ENCODE data around the gene OAS3.

- PRO-cap = no peak
- RAMPAGE, long total RNA, 2 experiments = no peak in any of the 2 experiments
Observed at GRCh38 chr12:112249891-112250548, 124.7 kb downstream of the TRAFD1 start.

DNA sequence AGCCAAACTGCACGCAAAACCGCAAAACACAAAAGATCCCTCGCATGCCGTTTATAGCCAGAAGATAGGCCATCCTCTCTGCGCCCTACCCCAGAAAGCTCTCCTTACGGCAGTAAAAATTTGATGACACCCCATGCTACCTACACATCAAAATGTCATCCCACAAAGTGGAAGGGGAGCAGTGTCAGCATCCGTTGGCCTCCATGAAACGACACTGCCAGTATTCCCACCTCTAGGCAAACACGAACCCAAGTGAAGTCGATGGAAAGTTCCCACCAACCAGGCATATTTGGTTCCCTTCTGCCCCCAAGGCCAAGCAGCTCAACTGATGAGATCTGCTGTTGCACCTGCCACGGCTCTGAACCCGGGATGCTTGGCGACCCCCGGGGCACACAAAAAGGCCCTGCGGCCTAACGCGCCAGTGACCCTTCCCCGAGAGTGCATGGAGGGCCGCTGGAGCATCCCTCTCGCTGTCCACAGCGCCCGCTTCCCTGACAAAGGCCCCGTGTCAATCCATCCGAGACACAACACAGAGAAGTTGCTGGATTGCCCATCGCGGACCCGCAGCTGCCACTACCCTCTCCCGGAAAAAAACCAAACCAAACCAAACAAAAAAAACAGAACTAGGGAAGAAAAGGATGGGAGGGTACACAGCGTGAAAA lies 1.2 kb downstream of the HECTD4 start:
- PRO-cap = no peak
- RAMPAGE, long total RNA, 2 experiments = no peak in any of the 2 experiments

GRCh38 chr12:112879013-112879218 lies 27.8 kb upstream of the OAS1 start:
- PRO-cap = no peak
- RAMPAGE, long total RNA, 2 experiments = no peak in any of the 2 experiments

- PRO-cap = bidirectional peak, plus-strand start at chr12:112938474, minus-strand start at chr12:112938297
- RAMPAGE, long total RNA, 2 experiments = start-site peak on the plus strand in 1 of 2 experiments, at chr12:112938279-112938516 at its widest, 6 to 11 reads per replicate
Observed at GRCh38 chr12:112937884-112938882, at the start of gene OAS3. TSS of gene OAS3 (plus strand) at chr12:112938474.

- PRO-cap = no peak
- RAMPAGE, long total RNA, 2 experiments = no peak in any of the 2 experiments
Observed at GRCh38 chr12:112998879-112999612, 20.7 kb downstream of the OAS2 start.

GRCh38 chr12:113057167-113058158 lies 933 bp downstream of the DTX1 start:
- PRO-cap = no peak
- RAMPAGE, long total RNA, 2 experiments = no peak in any of the 2 experiments

- PRO-cap = no peak
- RAMPAGE, long total RNA, 2 experiments = no peak in any of the 2 experiments
Observed at GRCh38 chr12:113098340-113098826, 37.2 kb downstream of the RASAL1 start.

DNA sequence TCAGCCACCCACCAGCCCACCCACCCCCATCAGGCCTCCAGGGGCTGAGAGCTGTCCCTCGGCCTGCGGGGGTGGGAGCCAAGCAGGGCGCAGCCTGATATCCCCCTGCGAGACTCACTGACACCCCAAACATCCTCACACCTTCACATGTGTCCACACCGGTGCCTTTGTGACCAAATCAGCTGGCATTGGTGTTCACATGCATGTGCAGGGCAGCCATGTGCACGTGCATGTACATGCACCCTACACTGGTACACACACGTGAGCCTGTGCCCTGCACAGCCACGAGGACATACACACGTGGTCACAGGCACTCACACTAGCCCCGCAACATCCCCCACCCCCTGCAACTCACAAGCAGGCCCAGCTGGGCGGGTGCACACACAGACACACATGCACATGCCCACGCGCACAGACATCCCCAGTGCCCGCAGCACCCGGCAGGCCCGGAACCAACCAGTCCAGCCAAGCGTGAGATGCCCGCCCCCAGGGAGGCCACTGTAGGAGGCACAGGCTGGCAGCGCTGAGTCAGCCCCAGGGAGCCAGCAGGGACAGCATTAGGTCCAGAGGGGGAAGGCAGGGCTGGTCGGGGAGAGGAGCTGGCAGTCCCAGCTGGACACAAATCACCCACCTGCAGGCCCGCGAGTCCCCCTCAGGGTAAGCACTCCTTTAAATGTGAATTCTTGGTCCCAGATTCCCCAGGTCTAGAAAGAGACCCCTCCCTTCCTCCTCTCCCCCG lies 5.3 kb downstream of the RASAL1 start:
- PRO-cap = no peak
- RAMPAGE, long total RNA, 2 experiments = no peak in any of the 2 experiments

GRCh38 chr12:113140739-113141206 lies 5.2 kb upstream of the RASAL1 start:
- PRO-cap = no peak
- RAMPAGE, long total RNA, 2 experiments = no peak in any of the 2 experiments

- PRO-cap = no peak
- RAMPAGE, long total RNA, 2 experiments = no peak in any of the 2 experiments
Observed at GRCh38 chr12:113214817-113215308, 6.0 kb downstream of the IQCD start.

- PRO-cap = no peak
- RAMPAGE, long total RNA, 2 experiments = no peak in any of the 2 experiments
Observed at GRCh38 chr12:113232850-113233815, 11.9 kb downstream of the TPCN1 start.

GRCh38 chr12:113252376-113252926 lies 31.2 kb downstream of the TPCN1 start:
- PRO-cap = no peak
- RAMPAGE, long total RNA, 2 experiments = no peak in any of the 2 experiments

DNA sequence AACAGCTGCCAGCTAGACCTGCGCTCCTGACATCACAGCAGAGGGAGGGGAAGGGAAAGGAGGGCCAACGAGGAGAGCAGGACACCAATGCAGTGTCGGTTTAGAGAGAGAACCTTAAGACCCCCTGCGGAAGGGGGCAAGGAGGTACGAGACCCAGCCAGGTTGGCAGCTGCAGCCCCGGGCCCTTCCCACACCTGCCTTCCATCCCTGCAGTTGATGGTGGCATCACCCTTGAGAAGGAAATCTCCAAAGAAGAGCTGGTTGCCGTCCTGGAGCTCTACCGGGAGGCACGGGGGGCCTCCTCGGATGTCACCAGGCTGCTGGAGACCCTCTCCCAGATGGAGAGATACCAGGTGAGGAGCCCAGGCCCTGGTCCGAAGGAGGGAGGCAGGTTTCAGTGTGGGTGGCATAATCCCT lies 42.2 kb downstream of the SLC8B1 start:
- PRO-cap = no peak
- RAMPAGE, long total RNA, 2 experiments = no peak in any of the 2 experiments

- PRO-cap = no peak
- RAMPAGE, long total RNA, 2 experiments = no peak in any of the 2 experiments
Observed at GRCh38 chr12:113297807-113298549, 36.9 kb downstream of the SLC8B1 start.

DNA sequence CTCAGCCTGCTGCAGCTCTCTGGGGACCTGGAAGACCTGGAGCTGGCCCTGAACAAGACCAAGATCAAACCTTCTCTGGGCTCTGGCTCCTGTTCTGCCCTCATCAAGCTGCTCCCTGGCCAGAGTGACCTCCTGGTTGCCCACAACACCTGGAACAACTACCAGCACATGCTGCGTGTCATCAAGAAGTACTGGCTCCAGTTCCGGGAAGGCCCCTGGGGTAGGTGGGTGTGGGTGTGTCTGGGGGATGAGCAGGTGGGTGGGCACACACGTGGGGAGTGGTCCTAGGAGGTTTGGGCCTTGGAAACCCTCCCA lies 16.4 kb downstream of the PLBD2 start:
- PRO-cap = no peak
- RAMPAGE, long total RNA, 2 experiments = no peak in any of the 2 experiments

DNA sequence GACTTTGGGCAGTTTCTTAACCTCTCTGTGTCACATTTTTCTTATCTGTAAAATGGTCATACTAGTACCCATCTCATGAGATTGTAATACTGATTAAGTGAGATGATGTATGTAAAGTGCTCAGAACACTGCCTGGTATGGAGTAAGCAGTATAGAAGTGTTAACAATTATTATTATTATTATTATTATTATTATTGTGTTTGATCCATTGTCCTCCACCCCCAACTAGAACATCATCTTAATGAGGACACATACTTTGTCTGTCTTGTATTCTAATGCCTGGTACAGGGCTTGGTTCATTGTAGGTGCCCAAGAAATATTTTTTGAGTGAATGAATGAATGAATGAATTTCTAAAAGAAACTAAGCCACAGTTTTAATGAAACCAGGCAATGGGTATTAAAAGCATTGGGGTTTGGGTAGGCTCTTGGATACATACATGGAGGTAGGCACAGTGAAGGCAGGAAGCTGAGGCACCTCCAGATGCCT lies 145.4 kb upstream of the LHX5 start:
- PRO-cap = unidirectional peak, minus-strand start at position 227 of the sequence
- RAMPAGE, long total RNA, 2 experiments = no peak in any of the 2 experiments

DNA sequence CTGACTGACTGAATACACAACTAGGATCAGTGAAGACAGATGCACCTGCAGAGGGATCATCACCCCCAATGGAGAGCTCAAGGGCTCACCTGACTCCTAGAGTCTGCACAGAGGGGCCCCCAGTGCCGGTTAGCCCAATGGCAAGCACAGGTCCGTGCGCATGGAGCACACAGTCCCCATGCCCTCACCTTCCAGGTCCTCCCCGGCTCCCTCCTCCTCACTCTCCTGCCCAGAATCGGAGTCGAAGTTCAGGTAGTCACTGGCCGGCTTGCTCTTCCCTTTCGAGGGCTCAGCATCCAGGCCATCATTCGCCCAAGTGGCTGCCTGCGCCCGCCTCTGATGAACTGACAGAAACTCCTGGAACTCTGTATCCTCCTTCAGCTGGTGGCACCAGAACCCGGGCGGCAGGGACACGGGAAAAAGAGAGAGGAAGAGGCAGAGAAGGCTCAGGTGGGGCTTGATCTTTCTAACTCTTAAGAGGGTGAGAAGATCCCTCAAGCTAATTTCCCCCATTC lies 7.0 kb downstream of the RBM19 start:
- PRO-cap = no peak
- RAMPAGE, long total RNA, 2 experiments = no peak in any of the 2 experiments

- PRO-cap = no peak
- RAMPAGE, long total RNA, 2 experiments = no peak in any of the 2 experiments
Observed at GRCh38 chr12:114238803-114239179, 167.2 kb downstream of the TBX5 start.

- PRO-cap = no peak
- RAMPAGE, long total RNA, 2 experiments = no peak in any of the 2 experiments
Observed at GRCh38 chr12:114408524-114409456, 2.8 kb upstream of the TBX5 start.

GRCh38 chr12:114635768-114636315 lies 48.1 kb downstream of the TBX3 start:
- PRO-cap = no peak
- RAMPAGE, long total RNA, 2 experiments = no peak in any of the 2 experiments

Measured in body of pancreas (tissue), 2 donors.